Mesenteric fat pad (tissue), 1 donor: Measurements from ENCODE around the genes ASTE1 and MRPL3.

GRCh38 chr3:130934374-130934819, 40.5 kb downstream of the ATP2C1 start:
- PRO-cap, result no peak

GRCh38 chr3:131026155-131027004, at the start of gene ASTE1:
TSS of gene ASTE1 (minus strand) at chr3:131026825.
- PRO-cap, result bidirectional peak, plus-strand start at chr3:131026879, minus-strand start at chr3:131026825

- PRO-cap, result no peak
Observed at GRCh38 chr3:131081480-131081836, 54.8 kb downstream of the NEK11 start.

GRCh38 chr3:131363303-131363974, 18.1 kb upstream of the NUDT16 start:
- PRO-cap, result no peak

DNA sequence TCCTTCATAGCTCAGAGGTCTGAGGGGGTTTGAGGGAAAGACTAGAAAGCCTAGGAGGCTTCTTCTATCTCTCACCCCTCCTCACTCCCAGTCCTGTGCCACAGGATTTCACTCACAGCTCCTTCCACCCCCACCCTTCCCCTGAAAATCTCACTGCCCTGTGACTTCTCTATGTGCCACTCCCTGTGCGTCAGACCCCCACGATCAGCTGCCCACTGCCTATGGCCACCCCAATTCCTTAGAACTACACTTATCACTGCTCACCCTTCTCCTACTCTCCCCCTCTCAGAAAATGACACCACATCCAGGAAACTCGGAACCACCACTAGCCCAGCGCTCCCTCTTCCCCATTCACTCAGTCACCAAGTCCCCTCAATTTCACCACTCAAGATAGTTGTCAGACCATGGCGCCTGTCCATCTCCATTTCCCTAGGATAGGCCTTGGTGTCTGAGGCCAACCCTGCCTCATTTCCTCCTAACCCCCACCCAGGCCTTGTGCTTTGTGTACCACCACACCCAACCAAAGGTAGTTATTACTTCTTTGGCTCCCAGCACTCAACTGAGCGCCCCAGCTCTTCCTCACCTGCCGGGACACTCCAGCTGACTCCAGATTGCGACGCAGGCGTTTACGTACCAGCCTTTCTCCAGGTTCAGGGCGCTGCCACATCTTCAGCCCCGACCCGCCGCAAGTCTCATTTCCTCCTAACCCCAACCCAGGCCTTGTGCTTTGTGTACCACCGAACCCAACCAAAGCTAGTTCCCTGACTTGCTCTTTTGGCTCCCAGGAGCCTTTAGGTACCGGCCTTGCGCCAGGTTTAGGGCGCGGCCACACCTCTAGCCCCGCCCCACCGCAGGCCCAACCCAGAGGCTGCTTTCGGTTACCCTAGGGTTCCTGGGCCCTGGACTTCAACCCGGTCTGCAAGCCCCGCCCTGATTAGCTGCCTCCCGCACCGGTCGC, 596 bp upstream of the NUDT16 start:
- PRO-cap, result bidirectional peak, plus-strand start outside the sequence, minus-strand start at position 793 of the sequence

DNA sequence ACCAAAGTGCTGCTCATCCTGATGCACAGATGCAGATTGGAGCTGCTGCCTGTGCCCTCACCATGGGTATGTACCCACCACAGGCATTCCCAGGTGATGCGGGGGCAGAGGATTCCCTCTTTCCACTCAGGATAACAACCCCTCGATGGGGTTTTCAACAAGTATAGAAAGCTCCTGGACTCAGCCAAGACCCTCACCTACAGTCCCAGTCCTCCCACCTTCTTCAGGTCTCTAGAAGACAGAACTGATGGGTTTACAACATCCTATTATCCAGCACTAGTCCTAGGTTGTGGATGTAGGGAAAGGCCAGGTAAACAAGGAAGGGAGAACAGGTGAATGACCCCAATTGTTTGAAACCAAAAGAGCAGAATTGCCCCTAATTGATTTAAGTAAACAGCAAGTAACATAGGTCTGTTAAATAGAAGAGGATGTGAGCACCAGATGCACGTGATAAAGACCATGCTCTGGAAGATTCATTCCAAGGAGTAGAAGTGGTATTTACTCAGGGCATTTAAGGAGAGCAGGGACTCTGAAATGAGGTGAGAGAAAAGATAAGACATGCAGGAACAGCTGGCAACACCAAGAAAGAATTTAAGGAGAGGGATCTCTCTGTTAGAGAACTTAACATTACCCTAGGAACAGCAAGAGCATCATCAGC, 6.1 kb downstream of the NUDT16 start:
- PRO-cap, result no peak

DNA sequence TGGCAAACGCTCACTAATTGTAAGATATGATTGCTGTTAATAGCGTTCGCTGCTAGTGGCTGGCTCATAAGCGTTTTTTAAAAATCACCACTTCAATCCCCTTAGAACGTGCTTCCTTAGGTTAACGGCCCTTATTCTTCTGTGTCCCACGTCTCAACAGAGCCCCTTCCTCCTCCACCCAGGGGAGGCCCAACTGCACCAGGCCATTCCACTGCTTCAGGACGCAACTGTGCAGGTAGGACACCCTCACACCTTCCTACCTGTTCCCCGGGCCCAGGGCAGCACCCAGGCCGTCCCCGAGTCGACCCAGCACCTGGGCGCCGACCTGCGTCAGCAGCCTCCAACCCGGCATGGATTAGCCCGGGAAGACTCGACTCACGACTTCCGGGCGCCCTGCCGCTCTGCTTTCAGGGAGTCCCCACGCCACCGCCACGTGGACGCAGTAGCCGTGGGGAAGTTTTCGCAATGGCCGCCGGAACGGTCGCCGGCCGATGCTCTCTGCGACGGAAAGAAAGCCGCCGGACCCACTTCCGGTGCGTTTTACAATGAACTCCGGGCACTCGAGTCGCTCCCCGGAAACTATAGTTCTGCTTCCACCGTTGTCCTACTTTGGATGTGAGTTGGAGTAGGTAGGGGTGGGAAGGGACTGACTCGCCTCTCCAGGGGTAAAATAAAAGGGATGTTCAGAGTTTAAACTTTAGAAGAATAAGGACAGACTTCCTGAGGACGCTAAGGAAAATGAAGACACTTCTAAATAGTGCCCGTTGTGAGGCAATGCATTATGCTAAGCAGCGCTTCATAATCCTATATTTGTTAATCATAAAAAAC, at the start of gene MRPL3:
TSS of gene MRPL3 (minus strand) at position 502 of the 828 bp plus-strand sequence.
- PRO-cap, result unidirectional peak, minus-strand start at position 502 of the sequence

DNA sequence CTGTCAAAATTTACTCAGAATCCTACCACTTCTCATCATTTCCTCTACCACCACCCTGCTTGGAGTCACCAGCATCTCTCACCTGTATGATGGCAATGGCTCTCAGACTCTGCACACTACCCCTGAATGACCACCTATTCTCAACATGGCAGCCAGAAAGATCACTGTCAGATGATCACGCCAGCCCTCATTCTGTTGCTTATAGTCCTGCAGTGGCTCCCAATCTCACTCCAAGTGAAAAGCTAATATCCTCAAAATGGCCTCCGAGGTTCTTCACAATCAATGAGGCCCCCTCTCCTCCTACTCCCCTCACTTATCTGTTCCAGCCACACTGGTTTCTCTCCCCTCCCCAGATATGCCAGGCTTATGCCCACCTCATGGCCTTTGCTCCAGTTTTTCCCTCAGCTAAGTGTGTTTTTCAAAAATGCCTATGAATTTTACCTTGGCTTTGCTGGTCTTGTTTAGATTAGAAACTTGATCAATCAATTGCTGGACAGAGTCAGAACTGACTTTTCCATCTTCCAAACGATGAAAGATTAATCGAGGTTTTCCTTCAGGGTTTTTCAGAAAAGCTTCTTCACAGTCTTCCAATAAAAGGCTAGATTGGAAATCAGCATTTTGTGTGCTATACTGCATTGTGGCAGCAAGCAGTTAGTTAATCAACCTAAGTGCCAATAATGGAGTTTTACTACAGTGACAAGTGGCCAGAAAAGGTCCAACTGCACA, 14.4 kb downstream of the NPHP3 start:
- PRO-cap, result no peak

DNA sequence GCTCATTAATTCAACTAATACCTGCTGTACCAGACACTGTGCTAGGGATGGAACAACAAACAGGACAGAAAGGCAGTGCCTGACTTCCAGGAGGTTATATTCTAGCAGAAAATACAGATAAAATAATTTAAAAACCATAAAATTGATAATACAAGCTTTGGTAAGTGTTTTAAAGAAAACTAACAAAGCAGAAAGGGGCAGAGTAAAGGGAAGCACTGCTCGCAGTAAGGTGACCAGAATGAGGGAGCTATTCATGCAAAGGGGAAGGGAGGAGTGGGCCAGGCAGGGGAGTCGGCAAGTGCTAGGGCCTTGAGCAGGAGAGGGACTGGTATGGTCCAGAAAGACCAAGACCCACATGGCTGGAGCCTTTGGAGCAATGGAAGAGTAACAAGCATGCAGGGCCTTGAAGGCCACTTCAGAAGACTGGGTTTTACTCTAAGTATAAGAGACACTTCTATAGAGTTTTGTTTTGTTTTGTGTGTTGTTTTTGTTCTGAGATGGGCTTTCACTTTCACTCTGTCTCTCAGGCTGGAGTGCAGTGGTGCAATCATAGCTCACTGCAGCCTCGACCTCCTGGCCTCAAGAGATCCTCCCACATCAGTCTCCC, 41.9 kb downstream of the BFSP2 start:
- PRO-cap, result no peak

GRCh38 chr3:133477595-133477985, 77.7 kb downstream of the BFSP2 start:
- PRO-cap, result no peak

DNA sequence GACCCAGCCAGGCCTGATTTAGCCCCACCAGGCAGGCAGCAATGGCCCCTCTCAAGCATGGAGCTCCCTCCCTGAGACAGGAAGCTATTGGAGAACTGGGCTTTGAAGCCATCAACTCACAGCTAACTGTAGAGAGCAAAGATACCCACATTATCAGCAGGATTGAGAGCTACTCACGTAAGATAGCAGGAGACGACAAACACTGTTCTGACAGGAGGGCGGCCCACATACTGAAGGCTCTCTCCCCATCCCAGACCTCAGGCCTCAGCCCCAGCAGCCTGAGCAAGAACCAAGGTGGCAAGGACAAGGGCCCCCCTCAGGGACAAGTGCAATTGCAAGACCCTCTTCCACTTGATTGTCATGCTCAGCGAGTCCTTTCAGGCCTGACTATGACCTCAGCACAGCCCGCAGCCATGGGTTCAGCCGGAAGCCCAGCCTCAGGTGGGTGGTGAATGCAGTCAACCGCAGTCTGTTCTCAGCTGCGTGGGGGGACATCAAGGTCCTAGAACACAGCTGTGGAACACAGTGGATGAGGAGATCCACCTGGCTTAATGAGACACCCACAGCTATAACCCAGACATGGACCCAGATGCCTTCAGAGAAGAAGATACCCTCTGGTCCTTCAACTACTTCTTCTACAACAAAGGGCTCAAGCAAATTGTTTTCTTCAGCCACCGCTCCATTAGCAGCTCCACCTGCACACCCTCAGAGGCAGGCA, 82.6 kb upstream of the CDV3 start:
- PRO-cap, result no peak

DNA sequence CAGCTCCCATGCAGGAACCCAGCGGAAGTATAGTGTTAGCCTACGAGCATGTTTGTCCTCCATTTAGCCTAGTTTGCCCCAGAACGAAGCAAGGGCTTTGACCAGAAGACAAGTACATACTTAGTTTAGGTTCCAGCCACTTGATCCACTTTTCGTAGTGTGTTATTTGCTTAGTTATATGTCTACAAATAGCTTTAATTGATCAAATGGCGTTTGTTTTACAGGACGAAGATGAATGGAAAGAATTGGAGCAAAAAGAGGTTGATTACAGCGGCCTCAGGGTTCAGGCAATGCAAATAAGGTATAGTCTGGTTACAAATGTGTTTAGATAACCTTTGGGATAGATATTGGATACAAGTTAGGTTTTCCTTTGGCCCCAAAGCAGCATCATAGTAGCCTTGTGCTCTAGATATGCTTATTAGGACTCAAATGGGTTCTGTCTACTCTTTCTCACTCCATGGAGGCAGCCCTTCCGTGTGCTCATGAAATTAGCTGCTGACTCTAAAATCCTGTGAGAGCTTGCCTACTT, 1.4 kb downstream of the CDV3 start:
- PRO-cap, result no peak

DNA sequence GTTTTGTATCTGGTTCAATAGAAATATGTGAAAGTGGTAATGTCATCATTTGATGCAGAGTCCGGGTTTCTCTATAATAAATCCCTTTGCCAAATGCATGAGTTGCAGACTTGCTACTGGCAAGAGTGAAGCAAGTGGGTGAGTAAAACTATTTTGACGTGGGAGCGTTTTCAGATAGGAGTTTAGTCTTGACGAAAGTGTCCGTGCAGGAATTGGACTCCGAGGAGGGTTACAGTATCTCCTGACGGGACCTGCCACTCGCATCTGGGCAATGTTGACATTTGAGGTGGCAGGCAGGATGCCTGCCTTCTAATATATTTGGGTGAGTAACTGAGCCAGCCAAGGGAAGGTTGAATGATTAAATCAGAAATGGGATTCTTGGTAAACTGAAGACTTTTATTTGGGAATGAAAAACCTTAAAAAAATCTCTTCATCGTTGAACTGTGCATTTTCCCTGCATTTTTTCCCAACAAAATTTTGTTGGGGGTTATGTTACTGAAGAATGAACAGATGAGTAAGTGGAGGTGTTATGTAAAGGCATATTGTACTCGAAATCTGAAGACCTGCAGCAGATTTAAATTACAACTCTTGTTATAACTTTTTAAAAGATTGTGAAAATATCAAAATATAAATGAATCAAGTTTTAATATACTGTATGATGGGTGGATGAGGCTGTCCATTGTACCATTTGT, 16.2 kb downstream of the CDV3 start:
- PRO-cap, result no peak

DNA sequence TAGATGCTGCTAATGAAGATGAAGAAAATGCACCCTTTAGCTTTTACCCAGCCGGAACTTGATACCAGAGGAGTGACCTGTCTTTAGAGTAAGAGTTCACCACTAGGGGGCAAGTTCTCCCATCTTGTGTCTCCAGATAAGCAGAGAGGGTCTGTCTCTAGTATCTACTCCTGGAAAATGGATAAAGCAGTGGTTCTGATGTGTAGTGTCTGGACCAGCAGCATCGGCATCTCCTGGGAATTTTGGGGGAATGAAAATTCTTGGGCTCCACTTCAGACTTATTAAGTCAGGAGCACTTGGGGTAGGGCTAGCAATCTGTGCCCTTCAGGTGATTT, 2.1 kb upstream of the TOPBP1 start:
- PRO-cap, result no peak

GRCh38 chr3:133742271-133743293, 3.6 kb upstream of the TF start:
- PRO-cap, result no peak

GRCh38 chr3:133824298-133824933, 18.8 kb downstream of the SRPRB start:
- PRO-cap, result no peak

GRCh38 chr3:134308482-134308984, 57.9 kb upstream of the RYK start:
- PRO-cap, result no peak

GRCh38 chr3:134326677-134327834, 47.2 kb downstream of the AMOTL2 start:
- PRO-cap, result no peak

- PRO-cap, result no peak
Observed at GRCh38 chr3:134353944-134354627, 20.2 kb downstream of the AMOTL2 start.

- PRO-cap, result no peak
Observed at GRCh38 chr3:134373474-134373958, 731 bp downstream of the AMOTL2 start.